Mesenchymal stem cell of the bone marrow (primary cell): ENCODE measurements around a stretch of chr9.

- CAGE, long polyA plus RNA, result no peak
Measured at GRCh38 chr9:72306617-72307080, 58.4 kb downstream of the ZFAND5 start.

- CAGE, long polyA plus RNA, result no peak
Measured at GRCh38 chr9:72349359-72349778, 15.6 kb downstream of the ZFAND5 start.

- CAGE, long polyA plus RNA, result no peak
Measured at GRCh38 chr9:72396542-72396944, 31.5 kb upstream of the ZFAND5 start.

GRCh38 chr9:72949093-72949362 lies 3.8 kb downstream of the ALDH1A1 start:
- CAGE, long polyA plus RNA, result no peak

DNA sequence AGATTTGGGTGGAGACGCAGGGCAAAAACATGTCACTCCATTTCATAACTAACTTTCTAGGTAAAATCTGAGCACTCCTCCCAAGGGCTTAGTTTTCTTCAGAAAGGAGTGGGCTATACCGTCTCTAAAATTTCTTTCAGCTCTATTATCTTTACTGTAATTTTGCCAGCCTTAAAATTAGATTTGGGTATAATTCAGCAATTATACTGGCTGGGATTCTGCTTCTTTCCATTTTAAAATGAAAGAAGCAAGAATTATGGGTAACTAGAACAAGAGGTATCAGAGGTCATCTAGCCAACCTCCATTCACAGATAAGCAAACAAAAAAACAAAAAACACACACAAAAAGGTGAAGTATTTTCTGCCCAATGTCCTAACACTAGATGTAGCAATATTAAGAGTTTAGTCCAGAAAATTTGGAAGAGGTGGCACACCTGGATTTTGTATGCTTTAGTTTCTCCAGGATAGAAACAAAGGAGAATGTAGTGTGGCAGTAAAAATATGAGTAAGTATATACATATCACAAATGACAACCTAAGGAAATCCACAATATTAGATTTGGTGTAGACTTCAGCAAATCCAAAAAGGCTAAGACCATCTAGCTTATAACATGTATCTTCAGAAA lies 68.2 kb upstream of the ANXA1 start:
- CAGE, long polyA plus RNA, result no peak

- CAGE, long polyA plus RNA, result no peak
Measured at GRCh38 chr9:73161199-73162286, 9.9 kb downstream of the ANXA1 start.

- CAGE, long polyA plus RNA, result no peak
Measured at GRCh38 chr9:73366605-73367096, 215.0 kb downstream of the ANXA1 start.

DNA sequence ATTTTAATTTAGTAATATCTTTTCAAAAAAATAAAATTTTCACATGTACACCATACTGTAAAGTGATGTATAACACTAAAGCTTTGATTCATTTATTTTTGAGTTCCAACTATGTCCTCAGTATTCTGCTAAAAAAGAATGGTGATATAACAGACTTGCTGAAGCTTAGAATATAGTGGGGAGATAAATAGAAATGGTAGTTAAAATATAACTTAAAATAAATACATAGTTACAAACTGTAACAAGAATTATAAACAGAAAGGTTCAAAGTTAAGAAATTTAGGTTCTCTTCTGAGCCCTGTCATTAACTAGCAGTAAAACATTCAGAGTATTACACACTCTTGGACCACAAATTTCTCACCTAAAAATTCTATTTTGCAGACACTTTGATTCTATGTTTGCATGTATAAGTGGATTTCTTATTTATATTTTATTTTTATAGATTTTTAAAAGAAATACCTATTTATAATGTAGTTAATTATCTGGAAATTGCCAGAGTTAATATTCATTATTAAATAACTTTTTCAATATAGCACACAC lies 392.1 kb downstream of the ANXA1 start:
- CAGE, long polyA plus RNA, result no peak

- CAGE, long polyA plus RNA, result no peak
Measured at GRCh38 chr9:73596799-73597369, 445.2 kb downstream of the ANXA1 start.

GRCh38 chr9:74497987-74498490 lies 904 bp downstream of the RORB start:
- CAGE, long polyA plus RNA, result no peak

GRCh38 chr9:75083232-75083740 lies 4.7 kb downstream of the NMRK1 start:
- CAGE, long polyA plus RNA, result no peak

GRCh38 chr9:75889699-75890403 lies 622 bp upstream of the PCSK5 start:
- CAGE, long polyA plus RNA, result no peak

DNA sequence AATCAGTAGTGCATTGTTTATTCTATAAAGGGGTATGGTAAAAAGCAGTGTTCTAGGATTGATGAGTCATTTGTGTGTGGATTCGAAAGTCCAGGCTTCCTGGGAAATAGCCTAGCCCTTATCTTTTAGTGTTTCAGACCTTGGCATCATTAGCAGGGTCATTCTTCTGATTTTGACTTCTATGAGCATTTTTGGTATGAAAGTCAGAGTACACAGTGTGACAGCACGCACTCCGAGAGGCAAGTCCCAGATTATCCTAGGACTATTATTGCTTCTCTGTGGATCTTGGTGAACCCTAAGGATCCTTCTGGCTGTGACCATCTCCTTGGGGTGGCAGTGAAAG lies 16.9 kb downstream of the PCSK5 start:
- CAGE, long polyA plus RNA, result no peak

DNA sequence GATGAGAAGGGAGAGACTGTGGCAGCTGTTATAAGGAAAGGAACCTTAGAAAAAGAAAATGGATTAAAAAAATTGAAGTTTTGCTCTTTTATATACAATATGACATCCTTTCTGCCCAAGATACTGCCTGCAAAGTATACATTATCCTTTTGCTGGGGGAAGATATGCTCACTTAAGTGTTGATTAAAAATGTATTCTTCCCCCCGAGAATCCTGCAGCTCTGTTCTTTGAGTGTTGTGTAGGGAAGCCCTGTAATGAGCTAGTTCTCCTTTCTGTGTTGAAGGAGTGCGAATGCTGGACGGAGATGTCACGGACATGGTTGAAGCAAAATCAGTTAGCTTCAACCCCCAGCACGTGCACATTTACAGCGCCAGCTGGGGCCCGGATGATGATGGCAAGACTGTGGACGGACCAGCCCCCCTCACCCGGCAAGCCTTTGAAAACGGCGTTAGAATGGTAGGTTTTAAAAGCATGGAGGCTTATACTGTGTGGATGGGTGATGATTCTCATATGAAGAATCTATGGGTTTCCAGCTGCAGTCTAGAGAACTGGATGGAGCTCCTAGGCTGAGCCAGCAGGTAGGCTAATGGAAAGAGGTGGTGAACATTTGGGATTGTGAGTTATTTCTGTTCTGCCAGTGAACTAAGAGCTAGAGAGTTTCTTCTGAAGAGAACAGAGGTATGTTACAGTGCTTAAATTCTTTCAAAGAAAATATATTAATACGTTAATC lies 181.1 kb downstream of the PCSK5 start:
- CAGE, long polyA plus RNA, result no peak

DNA sequence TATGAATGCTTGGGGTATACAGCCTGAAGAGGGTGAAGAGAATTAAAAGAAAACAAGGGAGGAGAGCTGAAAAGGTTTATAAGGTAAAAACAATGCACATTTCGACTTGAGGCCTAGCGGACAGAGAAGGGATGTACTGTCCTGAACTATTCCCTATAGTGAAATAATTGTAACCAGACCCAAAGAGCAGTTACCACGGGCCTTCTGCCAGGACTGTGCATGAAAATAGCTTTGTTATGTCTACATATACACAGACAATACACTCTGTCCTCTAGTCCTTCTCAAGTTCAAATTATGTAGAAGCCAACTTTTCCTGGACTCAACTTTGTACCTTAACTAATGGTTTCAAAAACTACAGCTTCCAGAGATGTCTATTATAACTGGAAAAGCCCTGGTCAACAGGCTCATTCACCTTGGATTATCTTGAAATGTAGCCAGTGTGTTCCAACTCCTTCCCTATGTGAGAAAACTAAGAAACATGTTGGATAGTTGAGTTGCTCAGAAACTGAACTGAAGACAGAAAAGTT lies 223.7 kb downstream of the PCSK5 start:
- CAGE, long polyA plus RNA, result no peak

- CAGE, long polyA plus RNA, result no peak
Measured at GRCh38 chr9:76153224-76153780, 240.9 kb downstream of the RFK start.

DNA sequence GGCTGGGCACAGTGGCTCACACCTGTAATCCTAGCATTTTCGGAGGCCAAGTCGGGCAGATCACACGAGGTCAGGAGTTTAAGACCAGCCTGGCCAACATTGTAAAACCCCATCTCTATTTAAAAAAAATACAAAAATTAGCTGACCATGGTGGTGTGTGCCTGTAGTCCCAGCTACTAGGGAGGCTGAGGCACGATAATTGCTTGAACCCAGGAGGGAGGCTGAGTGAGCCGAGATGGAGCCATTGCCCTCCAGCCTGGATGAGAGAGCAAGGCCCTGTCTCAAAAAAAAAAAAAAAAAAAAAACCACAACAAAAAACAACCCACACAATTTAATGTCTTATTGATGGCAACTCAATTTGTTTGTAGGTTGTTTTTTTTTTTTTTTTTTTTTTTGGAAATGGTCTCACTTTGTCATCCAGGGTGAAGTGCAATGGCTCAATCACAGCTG lies 27.1 kb upstream of the RFK start:
- CAGE, long polyA plus RNA, result no peak

DNA sequence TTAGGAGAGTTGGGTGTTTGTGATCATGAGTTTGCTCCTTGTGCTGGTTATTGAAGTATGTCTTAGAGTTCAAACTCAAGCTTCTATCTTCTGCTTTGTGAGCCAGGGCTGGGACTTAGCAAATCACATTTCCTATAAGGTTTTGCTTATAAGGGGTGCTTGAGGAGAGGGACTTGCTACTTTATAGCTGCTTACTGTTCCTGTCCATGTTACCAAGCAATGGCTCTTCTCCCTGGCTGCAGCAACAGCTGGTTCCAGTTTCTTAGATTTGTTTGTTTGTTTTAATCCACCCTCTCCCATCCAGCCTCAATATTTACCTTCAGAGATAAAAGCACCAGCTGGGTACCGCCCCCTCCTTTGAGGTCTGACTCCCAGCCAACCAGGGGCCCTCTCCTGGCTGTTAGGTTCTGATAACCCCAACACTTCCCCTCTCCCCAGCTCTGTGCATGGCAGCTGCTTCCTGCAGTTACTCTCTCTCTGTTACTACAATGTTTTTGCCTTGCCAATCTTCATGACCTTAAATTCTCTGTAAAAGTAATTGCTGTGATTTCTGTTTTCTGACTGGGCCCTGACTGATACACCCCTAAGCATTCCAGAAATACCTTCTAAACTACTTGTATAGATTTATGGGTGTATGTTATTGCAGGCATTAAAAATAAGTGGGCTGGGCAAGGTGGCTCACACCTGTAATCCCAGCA lies 2.8 kb upstream of the GCNT1 start:
- CAGE, long polyA plus RNA, result no peak

- CAGE, long polyA plus RNA, result no peak
Measured at GRCh38 chr9:76472810-76473450, 13.9 kb downstream of the GCNT1 start.

DNA sequence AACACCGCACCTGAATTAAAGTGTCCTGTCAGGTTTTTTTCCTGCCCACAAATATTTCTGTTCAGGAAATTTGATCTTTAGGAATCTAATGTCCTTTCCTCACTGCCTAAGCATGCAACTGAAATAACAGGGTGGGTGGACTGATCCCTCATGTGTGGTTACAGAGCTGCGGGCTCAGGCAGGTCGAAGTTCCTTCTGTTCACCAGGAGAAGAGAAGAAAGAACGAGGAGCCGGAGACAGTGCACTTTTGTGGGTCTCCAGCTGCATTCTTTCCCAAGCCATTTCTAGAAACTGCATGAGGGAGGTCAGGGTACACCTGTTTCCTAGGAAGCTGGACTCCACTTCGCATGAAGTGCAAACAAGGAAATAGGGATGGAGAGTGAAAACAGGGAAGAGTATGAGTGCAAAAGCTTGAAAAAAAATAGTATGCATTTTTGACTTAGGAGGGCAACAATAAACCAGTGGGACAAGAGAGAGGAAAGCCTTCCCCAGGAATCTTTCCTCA lies 60.2 kb downstream of the GCNT1 start:
- CAGE, long polyA plus RNA, result no peak